GM06990 (cell line): ENCODE measurements around a stretch of chr9.

DNA sequence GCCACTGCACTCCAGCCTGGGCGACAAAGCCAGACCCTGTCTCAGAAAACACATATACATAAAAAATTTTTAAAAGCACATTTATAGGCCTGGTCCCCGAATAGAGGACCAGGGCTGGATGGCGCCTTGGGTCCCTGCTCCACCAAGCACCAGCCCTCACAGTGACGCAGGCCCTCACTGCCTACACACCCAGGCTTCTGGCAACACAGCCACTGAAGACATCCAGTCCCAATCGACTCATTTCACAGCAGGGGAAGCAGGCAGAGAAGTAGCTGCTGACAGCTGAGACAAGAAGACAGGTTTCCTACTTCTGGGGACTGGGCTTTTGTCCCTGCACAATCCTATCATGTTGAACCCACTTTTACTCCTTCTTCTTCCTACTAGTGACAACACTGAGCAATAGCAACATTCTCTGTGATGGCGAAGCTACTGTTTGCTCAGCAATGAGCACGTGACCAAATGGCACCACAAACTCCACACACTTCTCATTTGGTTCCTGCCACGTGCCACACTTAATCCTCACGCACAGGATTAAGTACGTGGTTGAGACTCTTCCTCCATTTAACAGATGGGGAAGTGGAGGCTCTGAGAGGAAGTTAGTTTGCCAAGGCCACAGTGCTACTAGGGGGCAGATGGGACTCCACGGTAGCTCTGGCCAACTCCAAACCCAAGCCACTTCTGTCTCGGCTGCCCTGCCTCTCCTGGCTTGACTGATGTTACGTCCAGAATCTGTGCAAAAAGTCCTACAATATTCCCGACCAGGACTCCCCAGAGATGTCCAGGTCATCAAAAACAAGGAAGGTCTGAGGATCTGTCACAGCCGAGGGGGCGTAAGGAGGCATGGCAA lies 10.6 kb downstream of the ORM2 start:
- RRBS = no CpG with 5 or more reads among the region's 16 CpGs

- RRBS = no CpG with 5 or more reads among the region's 3 CpGs
Measured at GRCh38 chr9:114360916-114361471, 26.8 kb downstream of the AKNA start.

DNA sequence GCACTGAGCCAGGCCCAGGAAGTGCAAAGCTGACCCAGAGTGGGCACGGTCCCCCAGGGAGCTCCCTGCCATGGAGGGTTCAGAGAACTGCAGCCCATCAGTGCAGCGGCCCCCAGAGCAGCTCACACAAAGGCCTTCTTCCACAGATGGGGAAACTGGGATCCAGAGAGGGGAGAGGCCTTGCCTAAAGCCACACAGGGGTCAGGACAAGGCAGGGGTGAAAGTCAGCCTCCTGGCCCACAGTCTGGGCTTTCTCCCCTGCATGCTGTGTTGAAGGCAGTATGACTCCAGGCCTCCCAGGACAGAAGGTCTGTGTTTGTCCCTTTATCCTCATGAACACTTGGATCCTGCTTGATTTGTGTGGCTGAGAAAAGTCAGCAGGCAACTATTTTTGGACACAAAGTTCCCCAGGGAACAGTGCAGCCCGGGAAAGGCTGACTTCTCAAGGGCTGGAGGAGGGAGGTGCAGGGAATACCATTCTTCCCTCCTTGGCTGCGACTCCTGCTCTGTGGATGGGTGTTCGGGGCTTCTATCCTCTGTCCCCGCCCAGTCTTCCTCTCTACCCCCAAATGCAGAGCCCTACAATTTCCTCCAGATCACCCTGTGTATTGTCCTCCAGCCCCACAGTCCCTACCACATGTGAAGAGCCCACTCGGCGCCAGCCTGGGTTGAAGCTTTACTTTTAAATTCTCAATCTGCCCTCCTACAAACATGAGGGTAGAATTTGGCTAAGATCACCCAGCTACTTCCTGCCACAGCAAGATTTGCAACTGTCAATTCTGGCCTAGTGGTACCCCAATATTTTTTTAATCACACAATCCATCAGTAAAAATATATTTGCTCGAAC lies 4.2 kb downstream of the AKNA start:
- RRBS = no CpG with 5 or more reads among the region's 9 CpGs

GRCh38 chr9:115615837-115616264 lies 497.9 kb upstream of the TNC start:
- RRBS = no CpG with 5 or more reads among the region's 1 CpG

DNA sequence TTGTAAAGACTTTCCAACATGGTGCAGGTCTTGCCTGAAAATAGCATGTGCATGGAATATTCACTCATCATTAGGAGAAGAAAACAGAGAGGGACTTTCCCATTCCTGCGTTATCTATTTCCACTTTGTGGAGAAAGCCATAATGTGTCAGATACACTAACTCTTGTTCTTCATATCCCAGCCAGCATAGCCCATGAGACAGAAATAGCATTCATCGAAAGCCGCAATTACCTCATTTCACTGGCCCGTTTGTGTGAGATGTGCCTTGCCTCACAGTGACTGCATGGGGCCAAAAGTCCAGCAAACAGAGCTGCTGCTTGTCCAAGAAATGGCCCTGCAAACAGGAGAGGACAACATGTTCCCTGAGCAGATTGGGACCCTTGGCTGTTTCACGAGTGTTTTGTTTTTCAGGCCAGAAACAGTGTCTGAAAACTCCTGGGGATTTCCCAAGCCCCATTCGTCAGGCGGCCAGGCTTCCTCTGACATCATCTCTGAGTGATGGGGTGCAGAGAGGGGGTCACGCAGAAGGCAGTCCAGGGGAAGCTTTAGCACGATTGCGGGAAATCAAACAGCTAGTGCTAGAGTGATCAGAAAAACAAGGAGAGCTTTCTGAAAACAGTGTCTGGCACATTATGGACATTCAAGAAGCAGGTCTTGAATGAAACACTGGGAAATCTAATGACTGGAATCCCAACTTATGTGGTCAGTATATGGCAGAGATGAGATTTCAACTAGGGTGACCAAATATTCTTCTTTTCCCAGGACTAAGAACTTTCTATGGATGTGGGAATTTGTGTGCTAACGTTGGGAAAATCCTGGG lies 503.5 kb upstream of the PAPPA start:
- RRBS = no CpG with 5 or more reads among the region's 11 CpGs

DNA sequence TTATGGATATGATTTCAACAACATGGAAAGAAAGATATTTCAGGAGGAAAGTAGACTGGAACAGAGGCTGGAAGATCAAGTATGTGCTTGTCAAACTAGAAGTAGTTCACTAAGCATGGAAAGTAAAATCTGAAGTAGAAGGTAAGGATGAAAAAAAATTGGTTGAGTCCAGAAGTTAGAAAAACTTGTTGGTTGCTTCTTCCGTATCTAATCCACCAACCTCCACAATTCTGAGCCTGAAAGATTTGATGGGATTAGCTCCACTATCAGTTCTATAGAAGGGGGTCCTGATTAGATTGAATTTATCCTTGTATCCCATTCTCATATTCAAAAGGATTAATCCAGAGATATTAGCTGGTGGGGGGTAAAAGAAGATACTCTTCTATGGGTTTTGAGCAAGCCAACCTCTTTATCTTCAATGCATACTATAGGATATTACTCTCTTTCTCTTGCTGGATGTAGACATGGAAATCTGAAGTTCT lies 392.9 kb upstream of the PAPPA start:
- RRBS = no CpG with 5 or more reads among the region's 1 CpG

- RRBS = no CpG with 5 or more reads among the region's 12 CpGs
Measured at GRCh38 chr9:116318459-116319150, 165.0 kb downstream of the PAPPA start.

GRCh38 chr9:116365286-116365768 lies 211.7 kb downstream of the PAPPA start:
- RRBS = no CpG with 5 or more reads among the region's 9 CpGs

- RRBS = no CpG with 5 or more reads among the region's 3 CpGs
Measured at GRCh38 chr9:116466149-116466645, 220.9 kb upstream of the TRIM32 start.

DNA sequence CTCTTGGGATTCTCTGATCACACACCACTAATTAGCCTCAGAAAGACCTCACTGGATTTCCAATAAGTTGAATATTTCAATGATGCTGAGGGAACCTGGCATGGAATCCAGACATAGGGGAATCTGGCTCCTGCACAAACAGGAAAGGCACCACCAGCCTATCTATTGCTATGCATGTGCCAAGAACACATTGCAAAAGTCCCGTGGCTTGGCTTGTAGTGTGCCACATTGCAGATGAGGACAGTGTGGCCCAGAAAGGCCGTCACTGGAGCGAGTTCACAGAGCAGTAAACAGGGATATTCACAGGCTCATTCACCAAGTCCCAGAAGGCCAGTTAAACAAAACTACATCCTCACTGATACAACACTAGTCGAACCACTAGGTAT lies 39.7 kb upstream of the TRIM32 start:
- RRBS = no CpG with 5 or more reads among the region's 4 CpGs

GRCh38 chr9:116837396-116838059 lies 150.4 kb downstream of the TRIM32 start:
- RRBS = no CpG with 5 or more reads among the region's 3 CpGs

GRCh38 chr9:117071709-117072156 lies 343.1 kb downstream of the ASTN2 start:
- RRBS = 63% methylated on average over 3 of the region's 22 CpGs

GRCh38 chr9:117400248-117400953 lies 14.5 kb downstream of the ASTN2 start:
- RRBS = no CpG with 5 or more reads among the region's 5 CpGs

- RRBS = no CpG with 5 or more reads among the region's 1 CpG
Measured at GRCh38 chr9:117719121-117719388, 14.9 kb downstream of the TLR4 start.

GRCh38 chr9:117720438-117721054 lies 16.3 kb downstream of the TLR4 start:
- RRBS = no CpG with 5 or more reads among the region's 6 CpGs

GRCh38 chr9:119555930-119556746 lies 186.9 kb upstream of the BRINP1 start:
- RRBS = 19% methylated on average over 2 of the region's 29 CpGs

DNA sequence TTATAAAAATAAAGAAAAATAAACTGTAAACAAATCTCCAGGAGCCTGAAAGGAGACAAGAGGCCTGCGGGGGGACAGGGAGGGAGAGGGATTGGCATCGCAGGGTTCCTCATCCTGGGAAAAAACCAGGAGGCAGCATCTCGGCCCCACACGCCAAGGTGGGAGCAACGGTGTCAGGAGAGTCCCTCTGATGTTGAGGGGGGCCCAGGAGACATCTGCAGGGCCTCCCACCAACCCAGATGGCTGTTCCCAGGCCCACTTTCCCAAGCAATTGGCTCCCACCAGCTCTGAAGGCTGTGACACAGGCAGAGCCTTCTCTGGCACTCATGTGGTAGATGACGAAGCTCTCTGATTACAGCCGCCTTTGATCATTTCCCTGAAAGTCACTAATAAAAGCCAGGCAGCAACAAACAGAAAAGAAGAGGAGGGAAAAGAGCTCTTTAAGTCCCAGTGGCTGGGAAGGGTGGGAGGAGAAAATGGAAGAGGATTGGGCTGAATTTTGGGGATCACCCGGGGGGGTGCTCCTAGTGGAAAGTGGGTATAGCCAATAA lies 226.5 kb downstream of the CDK5RAP2 start:
- RRBS = no CpG with 5 or more reads among the region's 8 CpGs

DNA sequence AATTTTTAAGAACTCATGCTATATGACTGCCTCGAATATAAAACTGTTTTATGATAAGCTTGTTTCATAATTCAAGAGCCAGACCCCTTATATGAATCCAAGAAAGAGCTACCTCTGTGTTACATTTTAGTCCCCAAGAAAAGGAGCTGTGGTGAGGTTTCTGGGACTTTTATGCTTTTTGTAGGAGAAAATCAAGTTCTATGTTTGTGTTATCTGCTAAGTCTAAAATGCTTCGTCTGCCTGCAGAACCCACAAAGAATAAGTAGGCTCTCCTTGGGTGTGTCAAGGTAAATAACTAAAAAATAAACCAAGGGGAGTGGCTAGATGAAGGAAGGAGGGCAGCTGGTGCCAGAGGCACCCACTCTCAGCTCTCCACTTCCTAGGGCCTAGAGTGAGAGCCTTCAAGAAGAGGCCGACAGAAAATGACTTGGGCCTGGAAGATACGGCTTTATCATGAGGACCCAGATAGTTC lies 147.5 kb downstream of the CDK5RAP2 start:
- RRBS = no CpG with 5 or more reads among the region's 4 CpGs

DNA sequence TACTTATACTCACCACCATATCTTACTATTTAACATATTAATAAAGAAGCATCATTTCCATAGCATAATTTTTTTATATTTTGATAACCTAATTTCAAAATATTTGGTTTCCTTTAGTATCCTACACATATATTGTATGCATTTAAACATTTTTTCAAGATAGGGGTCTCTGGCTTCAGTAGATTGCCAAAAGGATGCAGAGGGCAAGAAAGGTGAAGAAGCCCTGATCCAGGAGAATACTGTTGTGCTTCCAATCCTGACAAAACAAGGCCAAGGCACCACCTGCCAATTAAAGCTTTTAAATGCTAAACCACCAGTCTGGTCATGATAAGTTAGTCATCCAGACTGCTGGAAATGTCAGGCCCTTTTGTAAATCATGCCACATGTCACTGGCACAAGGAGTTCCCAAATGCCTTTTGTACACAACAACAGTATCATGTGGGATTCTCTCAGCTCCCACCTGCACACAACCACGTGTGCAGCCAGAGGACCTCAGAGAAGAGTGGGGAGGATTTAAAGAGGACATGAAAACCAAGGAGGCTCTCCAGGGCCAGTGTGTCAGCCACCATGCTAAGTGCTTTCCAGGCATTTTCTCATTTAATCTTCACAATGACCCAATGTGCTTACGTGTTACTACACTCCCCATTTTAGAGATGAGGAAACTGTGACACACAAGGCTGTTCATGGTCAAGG lies 99.3 kb downstream of the CDK5RAP2 start:
- RRBS = no CpG with 5 or more reads among the region's 2 CpGs

- RRBS = no CpG with 5 or more reads among the region's 1 CpG
Measured at GRCh38 chr9:120489201-120489787, 90.7 kb downstream of the CDK5RAP2 start.